Gastroesophageal sphincter (tissue), 4 donors: ENCODE measurements around the gene COX5A.

DNA sequence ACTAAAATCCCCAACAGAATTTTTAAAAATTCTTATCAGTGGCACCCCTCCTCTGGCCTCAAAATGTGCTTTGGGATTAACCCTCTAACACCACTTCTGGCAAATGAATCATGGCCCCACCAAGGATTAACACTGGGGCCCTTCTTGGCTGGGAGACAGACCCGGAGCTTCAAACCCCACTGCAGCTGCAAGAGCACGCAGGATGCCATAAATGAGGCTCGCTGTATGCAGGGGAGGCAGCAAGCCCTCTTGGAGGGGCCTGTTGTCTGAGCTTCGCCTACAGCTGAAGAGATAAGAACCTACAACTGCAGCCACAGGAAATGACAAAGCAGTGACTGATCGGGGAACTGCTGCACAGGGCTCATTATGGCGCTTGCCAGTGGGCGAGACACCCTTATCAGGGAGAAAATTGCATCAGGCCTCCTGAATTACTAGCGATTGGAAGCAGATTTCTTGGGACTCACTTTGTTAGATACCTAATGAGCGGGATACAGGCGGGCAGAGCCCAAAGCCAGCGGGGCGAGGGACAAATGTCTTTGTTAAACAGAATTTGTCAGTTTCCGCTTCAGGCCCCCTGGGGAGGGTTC, 54.9 kb downstream of the CCDC33 start:
- PRO-cap = no peak
- RAMPAGE, long total RNA, 4 experiments = no peak in any of the 4 experiments

DNA sequence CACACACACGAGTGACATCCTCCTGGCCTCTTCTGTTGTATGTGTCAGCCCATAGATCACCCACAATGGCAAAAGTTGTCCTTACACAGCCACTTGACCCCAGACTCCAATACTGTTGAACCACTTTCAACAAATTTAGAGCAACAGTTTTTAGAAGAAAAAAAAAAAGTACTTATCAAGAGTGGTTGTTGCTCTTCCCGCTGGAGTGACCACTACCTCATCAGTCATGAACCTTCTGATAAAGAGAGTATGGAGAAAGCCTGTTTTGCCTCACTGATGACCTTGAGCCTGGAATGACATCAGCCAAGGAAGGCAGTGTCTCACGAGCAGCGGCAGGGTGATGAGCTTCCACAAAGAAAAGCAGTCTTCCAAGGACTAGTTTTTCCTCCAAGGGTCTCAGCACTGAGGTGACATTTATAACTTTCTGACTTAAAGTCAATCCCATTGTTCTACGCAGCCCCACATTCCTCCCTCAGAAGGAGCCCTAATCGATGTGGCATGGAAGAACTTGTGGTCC, 1.6 kb upstream of the CYP11A1 start:
- PRO-cap = no peak
- RAMPAGE, long total RNA, 4 experiments = no peak in any of the 4 experiments

DNA sequence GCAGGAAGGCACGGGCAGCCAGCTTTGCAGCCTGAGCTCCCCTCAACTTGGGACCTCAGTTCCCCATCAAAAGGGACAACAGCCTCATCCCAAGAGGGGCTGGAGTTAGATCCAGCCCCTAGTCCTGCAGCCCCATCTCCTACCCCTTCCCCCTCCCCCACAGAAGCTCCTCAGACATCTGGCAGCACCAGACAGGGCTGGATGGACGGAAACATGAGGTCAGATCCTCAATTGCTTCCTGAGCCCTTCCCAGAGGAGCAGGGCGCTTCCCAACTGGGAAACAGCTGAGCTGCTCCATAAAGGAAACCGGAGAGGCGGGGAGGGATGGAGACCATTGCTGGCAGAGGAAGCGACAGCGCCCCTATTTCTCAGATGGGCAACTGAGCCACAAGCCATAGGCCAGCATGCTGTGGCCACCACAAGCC, 18.2 kb upstream of the CYP11A1 start:
- PRO-cap = no peak
- RAMPAGE, long total RNA, 4 experiments = no peak in any of the 4 experiments

DNA sequence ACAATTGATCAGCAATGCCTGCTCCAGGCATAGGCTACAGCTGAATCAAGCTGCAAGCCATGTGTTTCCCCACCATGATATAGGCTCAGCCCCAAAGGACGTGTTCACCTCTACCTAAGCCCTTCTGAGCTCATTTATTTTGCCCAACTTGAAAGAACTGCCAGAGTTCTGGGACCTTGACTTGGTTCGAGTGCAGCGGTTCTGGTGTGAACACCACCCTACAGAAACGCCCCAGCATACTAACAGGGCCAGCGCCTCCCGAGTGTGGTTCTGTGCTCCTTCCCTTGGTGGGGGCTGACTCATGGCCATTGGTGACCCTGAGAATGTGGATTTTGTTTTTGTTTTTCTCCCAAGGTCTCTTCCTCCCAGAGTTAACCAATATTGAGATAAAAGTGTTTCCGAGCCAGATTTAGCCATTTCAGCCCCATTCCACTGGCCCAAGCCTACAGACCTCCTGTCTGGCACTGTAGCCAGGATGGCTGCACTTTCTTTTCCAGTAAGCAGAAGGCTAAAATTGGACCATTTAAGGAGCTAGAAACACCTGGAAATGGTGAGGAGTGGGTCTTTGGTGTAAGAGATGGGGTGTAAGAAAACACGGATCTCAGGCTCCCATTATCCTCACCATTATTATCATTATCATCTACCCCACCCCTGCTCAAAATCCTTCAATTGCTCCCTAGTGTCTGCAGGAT, 27.9 kb downstream of the SEMA7A start:
- PRO-cap = no peak
- RAMPAGE, long total RNA, 4 experiments = no peak in any of the 4 experiments

- PRO-cap = no peak
- RAMPAGE, long total RNA, 4 experiments = no peak in any of the 4 experiments
Observed at GRCh38 chr15:74409772-74410198, 24.0 kb downstream of the SEMA7A start.

DNA sequence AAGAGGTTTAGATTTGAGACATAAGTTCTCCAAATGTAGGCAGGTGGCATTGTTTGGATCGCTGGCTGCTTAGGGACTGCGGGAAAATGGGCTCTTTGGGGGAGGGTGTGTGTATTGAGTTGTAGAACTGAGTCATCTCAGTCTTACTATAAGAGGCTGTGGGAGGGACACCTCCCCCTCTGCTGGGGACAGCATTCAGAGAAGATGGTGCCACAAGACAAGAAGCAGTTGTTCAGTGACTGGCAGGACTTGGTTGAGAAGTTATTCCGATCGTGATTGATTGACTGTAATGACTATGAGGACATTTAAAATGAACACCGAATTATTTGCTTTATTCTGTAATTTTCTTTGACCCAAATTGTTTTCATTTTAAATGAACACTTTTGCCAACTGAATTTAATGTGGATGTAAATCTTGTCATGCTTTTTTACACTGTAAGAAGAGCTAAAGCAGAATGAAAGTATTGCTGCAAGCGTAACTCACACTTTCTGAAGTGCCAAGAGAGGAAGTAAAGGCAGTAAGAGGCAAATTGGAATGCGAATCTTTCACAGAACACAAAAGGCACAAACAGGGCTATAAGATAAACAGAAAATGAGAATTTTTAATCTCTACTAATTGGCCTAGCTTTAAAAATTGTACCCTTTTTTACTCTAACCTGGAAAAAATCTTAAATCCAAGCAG, 1.0 kb downstream of the ARID3B start:
- PRO-cap = no peak
- RAMPAGE, long total RNA, 4 experiments = no peak in any of the 4 experiments

DNA sequence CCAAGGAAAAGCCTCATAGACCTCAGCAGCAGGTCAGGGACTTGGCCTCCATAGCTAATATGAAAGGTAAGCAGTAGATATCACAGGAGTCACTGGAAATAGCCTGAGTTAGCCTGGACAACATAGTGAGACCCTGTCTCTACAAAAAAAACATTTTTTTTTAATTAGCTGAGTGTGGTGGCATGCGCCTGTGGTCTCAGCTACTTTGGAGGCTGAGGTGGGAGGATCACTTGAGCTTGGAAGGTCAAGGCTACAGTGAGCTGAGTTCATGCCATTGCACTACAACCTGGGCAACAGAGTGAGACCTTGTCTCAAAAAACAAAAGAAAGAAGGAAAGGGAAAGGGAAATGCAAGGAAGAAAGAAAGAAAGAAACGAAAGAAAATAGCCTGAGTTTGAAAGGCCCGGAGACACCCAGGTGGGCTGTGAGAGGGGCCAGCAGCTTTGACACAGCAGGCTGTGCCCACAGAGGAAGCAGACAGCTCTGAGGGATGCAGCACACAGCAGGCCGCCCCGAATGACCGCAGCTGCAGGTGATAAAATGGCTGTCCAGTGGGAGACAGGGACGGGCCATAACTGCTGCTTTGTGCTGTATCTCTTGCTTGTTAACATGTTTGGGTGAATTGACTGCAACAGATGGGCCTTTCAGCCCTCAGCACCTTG, 36.9 kb upstream of the CLK3 start:
- PRO-cap = no peak
- RAMPAGE, long total RNA, 4 experiments = no peak in any of the 4 experiments

DNA sequence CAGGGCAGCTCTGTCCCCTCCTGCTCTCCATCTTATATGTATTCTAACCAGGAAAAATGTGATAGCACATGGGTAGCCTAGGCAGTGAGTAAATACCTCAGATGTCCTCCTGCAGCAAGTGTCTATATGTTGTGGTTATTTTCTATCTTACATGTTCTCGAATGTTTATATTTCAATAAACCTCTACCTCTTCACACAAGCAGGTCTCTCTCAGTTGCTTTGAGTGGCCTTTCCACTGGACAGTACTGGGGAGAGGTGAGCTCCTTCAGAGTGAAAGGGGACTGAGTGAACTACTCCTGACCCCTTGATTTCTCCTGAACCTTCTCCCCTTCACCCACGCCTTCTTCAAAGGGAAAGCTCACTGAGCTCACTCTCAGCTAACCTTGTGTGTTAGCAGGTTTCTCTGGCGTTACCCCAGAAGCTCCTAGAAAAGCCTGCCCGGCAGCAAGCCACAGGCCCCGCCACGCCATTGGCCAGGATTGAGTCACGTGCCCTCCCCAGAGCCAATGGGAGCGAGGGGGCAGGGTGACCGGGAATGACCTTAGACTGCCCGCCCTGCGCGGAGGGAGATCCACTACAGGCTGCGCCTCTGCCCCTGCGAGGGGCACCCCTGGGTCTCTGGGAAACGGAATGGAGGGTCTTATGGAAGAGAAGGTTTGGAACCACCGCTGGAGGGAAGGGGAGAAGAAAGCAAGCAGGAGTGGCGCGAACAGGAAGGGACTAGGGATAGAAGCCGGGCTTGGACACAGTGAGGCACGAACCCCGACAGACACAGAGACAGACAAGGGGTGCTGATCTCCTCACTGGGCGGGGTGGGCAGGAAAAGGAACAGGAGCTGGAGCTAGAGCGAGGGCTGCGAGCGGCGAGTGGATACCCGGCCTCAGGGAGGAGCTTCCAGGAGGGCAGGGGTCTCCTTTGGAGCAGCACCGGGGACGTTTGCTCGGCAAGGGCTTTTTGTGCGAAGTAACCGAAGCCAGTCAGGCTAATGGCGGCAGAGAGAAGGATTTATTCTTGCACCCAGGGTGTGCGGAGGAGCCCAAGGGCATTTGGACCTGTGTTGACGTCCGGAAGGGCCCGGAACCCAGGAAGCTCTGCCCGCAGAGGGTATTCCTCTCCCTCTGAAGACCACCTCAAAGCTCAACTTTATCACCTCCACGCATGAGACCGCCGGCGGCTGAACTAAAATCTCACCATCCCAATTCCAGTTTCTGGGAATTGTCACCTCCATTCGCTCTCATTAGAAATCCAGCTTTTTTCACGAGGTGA, 17.3 kb upstream of the CLK3 start:
- PRO-cap = bidirectional peak, plus-strand start at position 544 of the sequence, minus-strand start at position 460 of the sequence
- RAMPAGE, long total RNA, 4 experiments = start-site peak on the plus strand in 1 of 4 experiments, centred at position 556 of the sequence, 27 reads per replicate

- PRO-cap = no peak
- RAMPAGE, long total RNA, 4 experiments = no peak in any of the 4 experiments
Observed at GRCh38 chr15:74625845-74626397, 10.3 kb downstream of the CLK3 start.

DNA sequence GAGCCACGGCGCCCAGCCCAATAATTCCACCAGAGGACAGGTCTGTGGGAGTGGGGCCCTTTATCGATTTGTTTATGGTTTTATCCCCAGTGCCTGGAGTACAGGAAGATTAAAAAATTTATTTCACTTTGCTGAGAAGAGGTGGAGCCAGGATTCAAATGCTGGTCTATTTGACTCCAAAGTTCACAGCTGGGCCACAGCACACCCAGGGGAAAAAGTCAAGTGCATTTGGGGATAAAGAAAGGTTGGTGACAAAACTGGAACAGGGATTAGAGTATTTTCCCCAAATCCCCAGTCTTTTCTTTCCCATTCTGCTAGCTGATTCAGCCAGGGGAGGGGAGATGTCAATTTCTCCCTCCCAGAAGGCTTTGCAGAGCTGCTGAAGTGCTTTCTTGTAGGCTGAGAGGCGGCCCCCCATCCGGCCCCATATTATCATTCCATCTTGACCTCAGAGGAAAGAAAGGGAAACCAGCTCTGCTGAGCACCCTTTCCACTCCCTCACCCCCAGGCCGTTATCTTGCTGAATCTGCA, 2.0 kb upstream of the CSK start:
- PRO-cap = no peak
- RAMPAGE, long total RNA, 4 experiments = no peak in any of the 4 experiments

GRCh38 chr15:74803816-74804794, 8.5 kb upstream of the LMAN1L start:
- PRO-cap = no peak
- RAMPAGE, long total RNA, 4 experiments = no peak in any of the 4 experiments

DNA sequence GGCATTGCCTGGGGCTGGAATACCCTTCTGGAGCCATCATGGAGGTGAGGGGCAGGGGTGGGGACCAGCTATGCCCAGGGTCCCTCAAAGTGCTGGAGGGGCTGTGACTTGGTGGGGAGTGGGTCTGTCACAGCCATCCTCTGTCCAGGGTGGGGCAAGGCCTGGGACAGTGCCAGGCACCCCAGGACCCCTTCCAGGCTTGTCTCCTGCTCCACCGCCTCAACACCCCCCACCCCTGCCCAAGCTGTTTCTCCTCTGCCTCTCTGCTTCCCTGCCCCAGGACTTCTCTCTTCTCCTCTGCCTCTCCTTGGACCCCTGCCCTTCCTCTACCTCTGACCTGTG, 322 bp downstream of the LMAN1L start:
- PRO-cap = no peak
- RAMPAGE, long total RNA, 4 experiments = no peak in any of the 4 experiments

DNA sequence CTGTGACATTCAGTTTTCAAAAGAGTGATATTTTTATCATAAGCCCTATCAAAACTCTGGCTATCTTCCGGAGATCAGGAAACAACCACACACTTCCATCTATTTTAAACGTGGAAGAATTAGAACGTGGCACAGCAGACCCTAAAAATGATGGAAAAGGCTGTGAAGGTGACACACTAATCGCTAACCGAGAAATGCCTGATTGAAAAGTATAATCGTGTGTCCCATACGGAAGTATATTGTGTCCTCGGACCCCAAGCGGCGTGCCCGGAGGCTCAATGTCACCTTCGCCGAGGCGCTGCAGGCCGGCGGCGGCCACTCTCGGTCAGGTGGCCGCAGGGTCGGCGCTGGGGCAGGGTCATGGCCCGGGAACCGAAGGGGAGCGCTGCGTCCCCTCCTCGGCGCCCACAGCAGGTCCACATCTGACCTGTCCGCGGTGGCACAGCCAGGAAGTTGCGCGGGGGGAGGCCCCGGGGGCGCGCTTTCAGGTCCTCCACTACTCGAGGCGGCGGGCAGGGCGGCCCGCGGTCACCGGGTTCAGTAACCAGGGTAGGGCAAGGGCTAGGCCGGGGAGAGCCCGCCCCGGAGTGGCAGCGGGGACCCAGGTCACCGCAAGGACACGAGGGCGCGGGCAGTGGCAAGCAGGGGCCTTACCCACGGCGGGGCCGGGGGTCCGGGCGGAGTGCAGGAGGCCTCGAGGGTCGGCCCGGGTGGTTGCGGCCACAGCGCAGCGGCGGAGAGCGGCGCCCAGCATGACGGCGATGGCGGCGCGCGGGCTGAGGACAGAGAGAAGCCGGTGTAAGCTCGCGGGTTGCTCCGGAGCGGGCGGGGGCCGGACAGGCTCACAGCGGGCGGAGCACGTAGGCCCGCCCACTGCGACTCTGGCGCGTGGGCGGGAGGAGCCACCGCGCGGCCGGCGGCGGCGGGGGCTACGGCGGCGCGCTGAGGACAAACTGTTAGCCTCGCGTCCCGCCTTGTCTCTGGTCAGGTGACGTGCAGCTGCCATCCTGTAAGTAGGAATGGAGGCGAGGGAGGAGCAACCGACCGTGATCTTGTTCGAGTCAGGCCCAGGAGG, at the start of gene COX5A:
COX5A (minus strand) TSS at position 813 of the 1,075 bp plus-strand sequence.
- PRO-cap = unidirectional peak, plus-strand start at position 704 of the sequence; bidirectional peak, plus-strand start at position 1,005 of the sequence, minus-strand start at position 784 of the sequence
- RAMPAGE, long total RNA, 4 experiments = start-site peak on the minus strand in 3 of 4 experiments, centred at positions 786 to 805 of the sequence, 50 to 254 reads per replicate

DNA sequence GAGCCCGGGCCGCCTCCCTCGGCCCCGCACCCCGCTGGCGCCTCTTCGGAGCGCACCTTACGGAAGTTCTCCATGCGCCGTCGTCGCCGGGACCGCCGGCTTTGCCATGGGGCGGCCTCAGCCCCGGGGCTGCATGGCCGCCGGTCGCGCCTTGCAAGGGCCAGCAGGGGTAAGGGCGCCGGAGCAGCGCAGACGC, 164 bp downstream of the RPP25 start:
- PRO-cap = no peak
- RAMPAGE, long total RNA, 4 experiments = no peak in any of the 4 experiments

DNA sequence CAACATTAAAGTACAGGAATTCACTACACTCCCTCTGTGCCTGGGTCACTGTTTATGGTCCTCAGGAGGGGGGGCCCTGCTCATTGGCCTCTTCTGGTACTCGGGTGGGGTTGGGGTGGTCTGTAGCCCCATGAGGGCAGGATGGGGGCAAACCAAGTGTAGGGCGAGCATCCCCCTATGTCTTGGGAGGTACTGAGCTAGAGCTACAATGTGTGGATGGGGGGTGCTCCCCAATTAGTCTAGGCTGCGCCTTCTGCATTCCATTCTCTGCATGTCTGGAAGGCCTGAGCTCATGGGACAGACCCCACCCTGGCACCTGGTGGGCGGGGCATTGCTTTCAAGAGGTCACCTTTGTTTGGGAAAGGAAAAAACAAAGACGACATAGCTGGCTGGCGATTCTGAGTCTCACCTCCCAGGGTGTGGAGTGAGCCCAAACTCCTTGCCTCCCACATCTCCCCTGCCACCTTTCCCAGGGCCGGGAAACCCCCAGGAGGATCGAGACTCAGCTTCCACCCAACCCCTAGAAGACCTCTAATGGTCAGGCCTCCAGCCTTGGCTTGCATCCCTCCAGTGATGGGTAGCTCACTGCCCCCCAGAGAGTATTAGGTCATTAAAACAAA, 45.0 kb upstream of the C15orf39 start:
- PRO-cap = no peak
- RAMPAGE, long total RNA, 4 experiments = no peak in any of the 4 experiments

DNA sequence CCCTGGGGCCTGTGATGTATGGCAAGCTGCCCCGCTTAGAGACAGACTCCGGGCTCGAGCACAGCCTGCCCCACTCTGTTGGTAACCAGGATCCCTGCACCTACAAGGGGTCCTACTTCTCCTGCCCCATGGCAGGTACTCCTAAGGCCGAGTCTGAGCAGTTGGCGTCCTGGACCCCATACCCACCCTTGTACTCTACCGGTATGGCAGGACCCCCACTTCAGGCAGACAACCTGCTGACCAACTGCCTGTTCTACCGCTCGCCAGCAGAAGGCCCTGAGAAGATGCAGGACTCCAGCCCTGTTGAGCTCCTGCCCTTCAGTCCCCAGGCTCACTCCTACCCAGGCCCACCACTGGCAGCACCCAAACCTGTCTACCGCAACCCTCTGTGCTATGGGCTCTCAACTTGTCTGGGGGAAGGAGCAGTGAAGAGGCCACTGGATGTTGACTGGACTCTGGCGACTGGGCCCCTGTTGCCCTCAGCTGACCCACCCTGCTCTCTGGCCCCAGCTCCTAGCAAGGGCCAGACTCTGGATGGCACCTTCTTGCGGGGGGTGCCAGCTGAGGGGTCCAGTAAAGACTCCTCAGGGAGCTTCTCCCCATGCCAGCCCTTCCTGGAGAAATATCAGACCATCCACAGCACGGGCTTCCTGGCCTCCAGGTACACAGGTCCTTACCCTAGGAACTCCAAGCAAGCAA, 4.5 kb downstream of the C15orf39 start:
- PRO-cap = no peak
- RAMPAGE, long total RNA, 4 experiments = no peak in any of the 4 experiments

GRCh38 chr15:75208151-75208854, 6.6 kb downstream of the C15orf39 start:
- PRO-cap = no peak
- RAMPAGE, long total RNA, 4 experiments = no peak in any of the 4 experiments

- PRO-cap = no peak
- RAMPAGE, long total RNA, 4 experiments = no peak in any of the 4 experiments
Observed at GRCh38 chr15:75455226-75455693, 3.8 kb upstream of the SIN3A start.

GRCh38 chr15:75532269-75532866, 46.7 kb downstream of the PTPN9 start:
- PRO-cap = bidirectional peak, plus-strand start at chr15:75532522, minus-strand start at chr15:75532388
- RAMPAGE, long total RNA, 4 experiments = no peak in any of the 4 experiments

DNA sequence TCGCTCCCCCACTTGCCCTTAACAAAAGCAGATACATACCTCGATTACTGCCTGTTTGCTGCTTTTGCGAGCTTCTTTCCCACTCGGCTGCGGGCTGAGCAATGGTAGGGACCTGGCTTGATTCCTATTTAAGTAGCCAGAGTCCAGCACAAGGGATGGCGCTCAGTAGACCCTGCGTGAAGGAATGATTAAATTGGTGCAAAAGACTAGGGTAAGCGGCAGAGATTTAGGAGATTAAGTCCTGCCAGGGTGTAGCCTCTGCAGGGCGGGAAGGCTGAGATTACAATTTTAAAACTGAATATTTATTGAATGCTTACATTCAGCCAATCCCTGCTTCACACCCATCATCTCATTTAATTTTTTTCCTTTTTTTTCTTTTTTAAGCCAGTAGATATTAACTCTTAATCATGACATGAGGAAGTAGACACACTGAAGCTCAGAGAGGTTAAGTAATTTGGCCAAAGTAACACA, 710 bp upstream of the SNUPN start:
- PRO-cap = no peak
- RAMPAGE, long total RNA, 4 experiments = no peak in any of the 4 experiments